LHCN-M2 (cell line): ENCODE data around the gene NCAPG2.

GRCh38 chr7:158540013-158540268 lies 47.7 kb downstream of the PTPRN2 start:
- RAMPAGE, long total RNA, result no peak

DNA sequence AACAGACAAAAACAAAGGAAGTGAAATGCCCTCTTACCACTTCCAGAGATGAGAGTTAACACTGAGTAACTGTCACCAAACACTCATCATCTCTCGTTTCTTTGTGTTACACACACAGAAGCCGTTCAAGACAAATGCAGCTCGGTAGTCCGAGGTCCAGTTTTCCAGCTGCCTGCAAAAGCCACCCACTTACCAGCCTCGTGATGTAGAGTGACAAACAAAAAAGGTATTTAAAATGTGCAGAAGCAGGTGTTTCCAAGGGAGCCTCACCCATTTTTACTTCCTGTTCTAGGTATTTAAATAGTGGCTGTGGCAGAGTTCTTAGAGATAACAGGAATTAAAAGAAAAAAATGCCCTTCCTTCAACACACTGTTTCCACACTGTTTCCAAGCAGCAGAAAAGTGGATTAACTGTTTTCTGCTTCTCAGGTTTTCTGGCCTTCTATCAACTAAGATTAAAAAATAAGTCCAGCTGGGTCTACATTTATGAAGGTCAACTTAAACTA lies 5.9 kb downstream of the PTPRN2 start:
- RAMPAGE, long total RNA, result no peak

GRCh38 chr7:158662604-158662931 lies 42.0 kb downstream of the NCAPG2 start:
- RAMPAGE, long total RNA, result no peak

GRCh38 chr7:158696279-158696573 lies 8.4 kb downstream of the NCAPG2 start:
- RAMPAGE, long total RNA, result no peak

- RAMPAGE, long total RNA, result no peak
Measured at GRCh38 chr7:158704314-158705398, at the start of gene NCAPG2. TSS of gene NCAPG2 (minus strand) at chr7:158704804.

- RAMPAGE, long total RNA, result no peak
Measured at GRCh38 chr7:158710443-158711208, 6.0 kb upstream of the NCAPG2 start.

GRCh38 chr7:158777709-158778386 lies 51.5 kb downstream of the ESYT2 start:
- RAMPAGE, long total RNA, result no peak

DNA sequence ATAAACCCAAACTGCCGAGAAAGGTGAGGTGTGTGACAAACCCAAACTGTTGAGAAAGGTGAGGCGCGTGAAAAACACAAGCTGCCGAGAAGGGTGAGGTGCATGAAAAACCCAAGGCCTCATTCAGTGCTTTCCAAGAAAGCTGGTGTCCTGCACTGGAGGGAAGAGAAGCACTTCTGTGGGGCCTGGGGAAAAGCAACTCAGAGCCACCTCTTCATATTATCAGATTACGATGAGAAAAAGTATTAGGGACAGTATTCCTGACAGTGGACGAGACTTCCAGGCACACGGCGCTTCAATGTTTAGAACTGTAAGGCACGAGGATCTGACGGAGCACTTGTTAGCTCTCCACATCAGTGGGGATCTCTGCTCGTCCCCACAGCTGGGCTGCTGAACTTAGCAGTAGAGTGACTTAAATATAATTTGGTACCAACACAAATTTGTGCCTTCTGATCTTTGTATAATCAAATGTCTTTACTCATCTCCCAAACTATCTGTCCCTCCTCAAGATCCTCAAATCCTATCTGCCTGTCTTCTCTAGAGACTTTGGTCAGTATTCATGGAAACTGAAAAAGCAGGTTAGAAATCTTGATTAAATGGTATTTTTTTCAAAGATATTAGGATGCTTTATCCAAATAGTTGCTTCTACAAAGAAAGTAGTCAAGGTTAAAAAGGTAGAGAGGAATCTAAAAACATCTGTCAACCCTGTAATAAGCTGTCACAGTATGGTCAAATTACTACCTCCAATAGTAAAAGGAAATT lies 24.4 kb downstream of the ESYT2 start:
- RAMPAGE, long total RNA, result no peak

GRCh38 chr7:158824715-158825562 lies 4.4 kb downstream of the ESYT2 start:
- RAMPAGE, long total RNA, result no peak

DNA sequence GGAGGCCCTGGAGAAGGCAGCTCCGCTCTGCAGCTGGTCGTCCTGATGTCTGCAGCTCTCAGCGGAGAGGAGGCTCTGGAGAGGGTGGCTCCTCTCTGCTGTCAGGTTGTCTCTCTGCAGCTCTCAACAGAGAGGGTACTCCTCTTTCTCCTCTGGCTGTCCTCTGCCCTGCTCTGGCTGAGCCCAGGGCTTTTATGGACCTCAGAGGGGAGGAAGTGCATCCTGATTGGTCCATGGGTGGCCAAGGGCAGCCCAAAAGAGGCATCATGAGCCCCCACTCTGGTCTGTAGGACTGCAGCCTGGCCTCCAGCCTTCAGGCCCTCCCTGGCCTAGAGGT lies 6.8 kb upstream of the DYNC2I1 start:
- RAMPAGE, long total RNA, result no peak

DNA sequence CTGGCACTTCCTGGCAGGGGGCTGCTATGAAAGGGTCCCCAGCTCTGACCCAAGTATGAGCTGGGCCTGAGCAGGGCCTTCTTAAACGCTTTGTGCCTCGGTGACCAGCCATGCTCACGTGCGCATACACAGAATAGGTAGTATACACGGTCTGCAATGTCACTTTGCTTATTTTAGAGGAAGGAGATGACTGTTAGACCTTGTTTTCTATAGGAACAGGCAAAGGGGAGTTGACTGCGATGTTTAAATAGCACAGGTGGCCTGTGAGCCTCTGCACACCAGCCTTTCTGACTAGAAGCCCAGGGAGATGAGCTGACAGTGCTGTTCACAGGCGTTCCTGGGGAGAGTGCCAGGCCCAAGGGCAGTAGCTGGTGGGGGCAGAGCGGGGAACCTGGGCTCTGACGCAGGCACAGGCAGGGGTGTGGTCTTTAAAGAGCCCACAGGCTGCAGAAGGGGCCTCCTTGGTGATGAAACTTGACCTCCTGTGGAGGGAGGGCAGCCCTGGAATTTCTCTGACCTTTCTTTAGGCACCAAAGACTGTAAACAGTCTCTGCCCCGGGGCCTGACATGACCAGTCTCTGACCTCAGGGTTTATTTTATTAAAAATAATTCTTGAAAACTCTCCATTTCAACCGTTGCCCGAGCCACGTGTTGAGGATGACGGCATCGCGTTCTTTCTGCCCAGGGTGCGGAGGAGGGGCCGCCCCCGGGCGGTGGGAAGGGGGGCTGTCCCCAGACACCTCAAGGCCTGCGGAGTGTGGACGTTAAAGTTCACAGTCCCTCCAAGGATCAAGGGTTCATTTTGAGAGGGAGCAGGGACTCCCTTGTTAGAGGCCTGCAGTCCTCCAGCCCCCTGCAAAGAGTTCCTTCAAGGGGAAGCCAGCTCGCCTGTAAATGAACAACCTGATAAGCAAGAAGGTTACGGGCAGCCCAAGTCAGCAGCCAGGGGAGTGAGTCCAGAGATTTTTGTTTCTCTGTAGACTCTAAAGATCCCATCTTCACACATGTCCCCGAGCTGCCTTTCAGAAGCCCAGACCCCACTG lies 129.2 kb downstream of the VIPR2 start:
- RAMPAGE, long total RNA, result no peak

DNA sequence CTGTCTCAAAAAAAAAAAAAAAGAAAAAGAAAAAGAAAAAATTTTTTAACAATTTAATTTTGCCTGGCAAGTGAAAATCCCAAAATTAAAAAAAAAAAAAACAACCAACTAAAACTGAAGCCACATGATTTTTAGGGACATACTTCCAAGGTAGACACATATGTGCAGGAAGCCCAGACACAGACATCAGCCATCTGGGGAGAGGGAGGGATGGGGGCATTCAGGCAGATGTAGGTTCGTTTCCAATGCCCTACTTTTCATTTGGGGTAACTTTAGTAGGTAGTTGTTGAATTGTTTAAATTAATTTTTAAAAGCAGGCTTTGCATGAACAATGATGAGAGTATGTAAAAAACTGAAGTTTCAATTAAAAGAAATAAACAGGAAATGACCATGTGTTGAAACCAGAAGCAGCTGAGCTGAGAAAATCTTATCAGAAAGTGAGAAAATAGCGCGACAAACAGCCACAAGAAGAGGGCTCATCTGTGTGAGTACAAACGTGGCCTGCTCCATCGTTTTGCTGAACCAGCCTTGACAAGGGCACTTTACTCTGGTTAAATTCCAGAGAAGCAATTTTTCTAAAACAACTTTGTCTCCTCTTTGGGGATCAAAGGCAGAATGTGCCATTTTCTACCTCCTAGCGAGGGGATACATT lies 51.0 kb upstream of the VIPR2 start:
- RAMPAGE, long total RNA, result no peak

DNA sequence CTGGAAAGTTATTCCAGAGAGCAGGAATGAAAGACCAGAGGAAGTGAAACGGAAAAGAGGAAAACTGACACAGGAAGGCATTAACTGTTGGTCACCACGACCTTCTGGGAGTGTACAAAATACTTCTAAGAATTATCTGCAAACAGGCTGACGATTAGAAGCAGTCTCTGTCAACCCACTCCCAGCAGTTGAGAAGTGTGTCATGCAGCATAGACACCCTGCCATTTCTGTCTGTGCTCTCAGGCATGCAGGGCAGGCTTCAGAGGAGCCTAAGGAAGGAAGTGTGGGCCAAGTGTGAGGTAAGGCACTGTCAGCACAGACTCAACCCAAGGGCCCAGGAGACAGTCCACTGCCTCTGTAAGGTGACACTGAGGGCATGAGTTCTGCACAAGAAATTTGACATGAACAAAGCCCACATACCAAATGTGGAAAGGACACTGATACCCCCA lies 108.9 kb upstream of the VIPR2 start:
- RAMPAGE, long total RNA, result no peak